Caco-2 (cell line): ENCODE results near the gene CTNND2.

DNA sequence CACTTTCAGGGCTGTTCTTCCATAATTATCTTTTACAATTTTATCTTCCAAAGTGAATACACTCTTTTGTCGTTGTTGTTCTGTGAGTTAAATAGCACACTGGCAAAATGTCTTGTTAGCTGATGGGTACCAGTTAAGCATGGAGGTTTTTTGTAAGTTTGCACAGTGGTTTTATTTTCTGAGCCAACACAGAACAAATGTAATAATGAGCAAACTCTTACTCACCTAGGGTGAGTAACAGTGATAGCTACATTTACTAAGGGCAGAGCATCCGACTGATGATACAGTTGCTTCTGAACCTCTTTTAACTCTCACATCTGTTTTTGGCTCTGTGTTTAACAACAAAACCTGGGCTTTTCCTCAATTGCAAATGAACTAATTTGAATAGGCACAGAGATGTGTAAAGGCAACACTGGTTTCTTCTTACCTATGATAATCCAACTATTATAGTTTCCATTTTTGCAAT, 103.1 kb downstream of the CTNND2 start:
- PRO-cap = no peak
- RRBS = no CpG with 5 or more reads among the region's 2 CpGs

DNA sequence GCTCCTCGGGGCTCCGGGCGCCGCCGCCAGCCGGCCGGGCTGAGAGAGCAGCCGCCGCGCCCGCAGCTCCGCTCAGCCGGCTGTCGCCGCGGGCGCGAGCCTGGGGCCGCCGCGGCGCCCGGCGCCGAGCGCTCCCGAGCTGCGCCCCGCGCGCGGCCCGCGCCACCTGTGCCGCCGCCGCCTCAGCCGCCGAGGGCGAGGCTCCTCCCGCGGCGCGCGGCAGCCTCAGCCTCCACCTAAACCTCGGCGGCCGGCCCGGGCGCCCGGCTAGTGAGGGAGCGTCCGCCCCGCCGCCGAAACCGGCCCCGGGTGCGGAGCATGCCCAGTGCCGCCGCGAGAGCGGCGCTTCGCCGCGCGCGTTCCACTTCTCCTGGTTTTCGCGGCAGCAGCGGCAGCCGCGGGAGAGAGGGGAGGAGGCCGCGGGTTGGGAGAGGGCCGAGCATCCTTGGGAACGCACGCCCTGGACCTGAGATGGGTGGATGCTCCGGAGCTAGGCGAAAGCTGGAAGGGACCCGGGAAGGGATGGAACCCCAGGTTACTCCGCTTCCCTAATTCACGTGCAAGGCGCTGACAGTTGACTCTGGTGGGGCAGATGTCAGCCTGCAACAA, at the start of gene CTNND2:
TSS of gene CTNND2 (minus strand) at position 313 of the 609 bp plus-strand sequence.
- PRO-cap = no peak
- RRBS = 41% methylated on average over 24 of the region's 85 CpGs

DNA sequence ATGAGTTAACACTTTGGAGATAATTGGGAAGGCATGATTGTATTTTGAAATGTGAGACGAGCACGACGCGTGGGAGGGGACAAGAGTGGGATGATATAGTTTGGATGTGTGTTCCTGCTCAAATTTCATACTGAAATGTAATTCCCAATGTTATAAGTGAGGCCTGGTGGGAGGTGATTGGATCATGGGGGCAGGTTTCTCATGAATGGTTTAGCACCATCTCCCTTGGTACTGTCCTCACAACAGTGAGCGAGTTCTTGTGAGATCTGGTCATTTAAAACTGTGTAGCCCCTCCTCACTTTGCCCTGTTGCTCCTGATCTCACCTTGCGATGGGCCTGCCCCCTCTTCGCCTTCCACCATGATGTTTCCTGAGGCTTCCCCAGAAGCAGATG, 721.6 kb upstream of the CTNND2 start:
- PRO-cap = no peak
- RRBS = no CpG with 5 or more reads among the region's 7 CpGs

DNA sequence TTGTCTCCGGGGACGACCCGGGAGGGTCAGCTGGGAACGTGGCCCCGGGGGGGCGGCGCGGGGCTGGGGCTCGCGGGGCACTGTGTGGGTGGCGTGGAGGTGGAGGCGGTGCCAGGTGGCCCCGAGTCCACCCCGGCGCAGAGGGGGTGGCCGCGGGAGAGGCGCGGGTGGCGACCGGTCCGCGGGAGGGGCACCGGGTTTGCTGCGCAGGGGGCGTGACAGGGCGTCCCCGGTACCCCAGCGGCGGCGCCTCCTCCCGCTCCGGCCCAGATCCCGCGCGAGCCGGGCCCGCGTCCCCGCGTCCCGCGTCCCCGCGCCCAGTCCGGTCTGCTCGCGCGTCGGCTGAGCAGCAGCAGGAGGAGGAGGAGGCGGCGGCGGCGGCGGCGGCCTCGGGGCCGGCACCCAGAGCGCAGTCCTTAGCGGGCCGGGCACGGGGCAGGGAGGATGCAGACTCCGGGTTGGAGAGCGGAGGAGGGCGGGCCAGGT, 1.4 kb downstream of the TRIO start:
- PRO-cap = bidirectional peak, plus-strand start at position 320 of the sequence, minus-strand start at position 201 of the sequence
- RRBS = 2% methylated on average over 42 of the region's 65 CpGs

DNA sequence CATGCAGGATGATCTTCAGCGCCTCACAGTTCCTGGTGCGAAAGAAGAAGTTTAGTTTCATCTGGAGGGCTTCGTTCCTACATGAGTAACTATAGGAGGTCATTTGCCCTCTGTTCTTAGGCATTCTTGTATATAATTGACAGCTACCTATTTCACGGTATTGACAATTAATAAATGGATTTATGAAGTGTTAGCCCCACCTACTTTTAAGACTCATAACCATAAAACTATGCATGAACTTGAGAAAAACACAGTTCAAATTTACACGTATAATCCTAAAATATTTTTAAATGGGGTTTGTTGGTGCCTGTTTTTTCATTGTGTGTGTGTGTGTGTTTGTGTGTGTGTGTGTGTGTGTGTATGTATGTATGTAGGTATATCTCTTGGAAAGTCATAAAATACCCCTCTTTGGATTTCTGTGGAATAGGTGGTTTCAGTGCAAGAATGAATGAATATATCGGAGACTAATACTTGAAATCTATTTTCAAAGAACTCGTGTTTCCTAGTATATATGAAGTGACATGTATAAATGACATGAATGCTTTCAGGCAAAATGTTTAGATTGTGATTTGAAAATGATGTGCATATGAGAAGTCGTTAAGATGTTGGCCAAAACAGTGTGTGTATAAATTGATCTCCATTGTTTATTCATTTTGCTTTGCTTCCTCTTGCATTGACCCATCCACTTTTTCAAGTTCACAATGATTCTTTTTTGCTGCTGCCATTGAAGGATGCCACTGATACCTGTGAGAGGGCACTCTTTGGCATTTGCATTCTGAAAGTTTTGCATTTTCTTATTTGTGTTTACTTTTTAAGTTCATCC, 8.1 kb downstream of the TRIO start:
- PRO-cap = no peak
- RRBS = no CpG with 5 or more reads among the region's 8 CpGs

GRCh38 chr5:14211979-14212527, 68.9 kb downstream of the TRIO start:
- PRO-cap = no peak
- RRBS = no CpG with 5 or more reads among the region's 5 CpGs

DNA sequence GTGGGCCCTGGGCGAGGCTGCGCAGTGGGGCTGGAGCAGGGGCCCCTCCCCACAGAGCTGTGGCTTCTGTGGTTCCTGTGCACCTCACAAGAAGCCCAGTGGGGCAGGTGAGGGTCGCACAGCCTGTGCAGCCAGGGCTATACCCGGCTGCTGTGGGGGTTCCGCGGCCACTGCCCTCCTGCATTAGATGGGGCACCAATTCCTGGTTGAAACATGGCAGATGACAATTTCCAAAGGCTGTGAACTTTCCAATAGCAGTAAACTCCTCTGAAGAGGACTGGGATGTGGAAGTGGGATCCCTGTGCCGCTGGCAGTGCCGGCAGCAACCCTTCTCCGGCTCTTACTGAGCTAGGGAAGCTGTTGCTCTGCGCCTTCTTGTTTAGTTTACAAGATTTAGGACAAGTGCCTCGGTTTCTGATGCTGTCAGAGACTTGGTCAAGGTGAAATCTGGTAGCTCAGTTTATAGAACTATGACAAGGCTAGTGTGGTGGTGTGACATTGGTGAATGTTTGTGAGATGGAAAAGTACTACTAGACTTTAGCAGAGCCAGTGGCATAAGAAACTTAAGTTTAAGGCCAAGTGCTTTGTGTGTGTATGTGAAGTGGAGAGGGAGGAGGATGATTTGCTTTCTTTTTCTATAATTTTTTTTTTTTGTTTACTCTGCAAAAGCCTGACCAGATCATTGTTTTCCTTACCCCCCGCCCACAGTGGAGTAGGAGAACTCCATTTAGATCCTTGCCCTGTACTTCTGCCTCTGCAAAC, 75.6 kb downstream of the TRIO start:
- PRO-cap = no peak
- RRBS = no CpG with 5 or more reads among the region's 12 CpGs

DNA sequence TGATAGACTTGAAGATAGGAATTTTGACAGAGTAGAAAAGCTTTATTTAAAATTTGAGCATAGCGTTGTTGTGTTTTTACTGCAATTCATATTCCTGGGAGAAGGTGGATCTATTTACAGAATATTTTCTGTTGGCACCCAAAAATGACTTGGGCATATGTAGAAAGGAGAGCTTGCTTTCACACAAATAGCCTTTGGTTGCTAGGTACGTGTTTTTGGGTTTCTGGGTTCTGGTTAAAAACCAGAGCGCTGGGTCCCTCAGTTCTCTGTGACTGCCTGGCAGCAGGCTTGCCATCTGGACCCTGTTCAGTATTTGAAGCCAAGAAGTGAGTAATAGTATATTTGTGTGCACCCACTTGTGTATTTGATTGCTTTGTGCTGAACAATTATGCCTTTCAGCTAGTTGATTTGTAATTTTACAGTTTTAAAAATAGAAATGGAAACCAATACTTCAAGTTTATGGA, 153.3 kb downstream of the TRIO start:
- PRO-cap = no peak
- RRBS = no CpG with 5 or more reads among the region's 3 CpGs

DNA sequence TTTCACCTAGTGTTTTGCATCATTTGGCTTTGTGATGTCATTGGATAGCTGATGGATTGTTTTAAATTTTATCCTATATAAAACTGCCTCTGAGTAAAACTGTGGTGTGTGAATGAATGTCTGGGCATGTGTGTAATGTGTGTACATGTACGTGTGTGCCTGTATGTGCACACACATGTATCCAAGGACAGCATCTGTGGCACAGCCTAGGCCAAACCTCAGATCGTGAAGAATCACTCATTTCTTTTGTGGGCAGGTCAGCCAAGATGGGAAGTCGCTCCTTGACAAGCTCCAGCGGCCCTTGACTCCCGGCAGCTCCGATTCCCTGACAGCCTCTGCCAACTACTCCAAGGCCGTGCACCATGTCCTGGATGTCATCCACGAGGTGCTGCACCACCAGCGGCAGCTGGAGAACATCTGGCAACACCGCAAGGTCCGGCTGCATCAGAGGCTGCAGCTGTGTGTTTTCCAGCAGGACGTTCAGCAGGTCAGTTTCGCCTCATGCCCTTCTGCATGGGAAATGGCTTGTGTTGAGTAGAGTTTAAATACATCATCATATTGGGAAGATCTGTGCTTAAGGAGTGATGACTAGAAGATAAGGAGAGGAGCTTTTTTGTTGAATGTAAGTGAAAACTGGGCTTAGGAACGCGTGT, 173.2 kb downstream of the TRIO start:
- PRO-cap = no peak
- RRBS = no CpG with 5 or more reads among the region's 15 CpGs

DNA sequence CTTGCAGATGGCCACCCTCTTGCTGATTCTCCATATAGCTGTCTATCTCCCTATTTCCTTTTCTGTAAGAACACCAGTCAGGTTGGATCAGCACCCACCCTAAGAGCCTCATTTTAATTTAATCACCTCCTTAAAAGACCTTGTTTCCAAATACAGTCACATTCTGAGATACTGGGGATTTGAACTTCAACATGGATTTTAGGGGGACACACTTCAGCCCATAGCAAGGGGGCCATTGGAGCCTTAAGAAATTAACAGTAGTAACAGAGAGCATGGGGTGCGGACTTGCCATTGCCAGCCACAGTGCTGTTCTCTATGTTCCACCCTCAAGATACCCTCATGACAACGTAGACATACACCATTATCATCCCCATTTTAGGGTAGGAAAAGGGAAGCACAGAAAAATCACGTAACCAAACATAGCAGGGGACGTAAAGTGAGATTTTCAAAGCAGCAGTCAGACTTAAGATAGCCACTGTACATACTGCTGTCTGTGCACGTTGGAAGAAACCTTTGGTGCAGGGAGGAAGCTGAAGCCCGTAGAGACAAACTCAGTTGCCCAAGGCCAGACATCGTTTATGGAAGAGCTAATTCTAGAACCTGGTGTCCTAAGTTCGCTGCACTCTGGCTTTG, 149.6 kb upstream of the OTULINL start:
- PRO-cap = no peak
- RRBS = no CpG with 5 or more reads among the region's 8 CpGs

DNA sequence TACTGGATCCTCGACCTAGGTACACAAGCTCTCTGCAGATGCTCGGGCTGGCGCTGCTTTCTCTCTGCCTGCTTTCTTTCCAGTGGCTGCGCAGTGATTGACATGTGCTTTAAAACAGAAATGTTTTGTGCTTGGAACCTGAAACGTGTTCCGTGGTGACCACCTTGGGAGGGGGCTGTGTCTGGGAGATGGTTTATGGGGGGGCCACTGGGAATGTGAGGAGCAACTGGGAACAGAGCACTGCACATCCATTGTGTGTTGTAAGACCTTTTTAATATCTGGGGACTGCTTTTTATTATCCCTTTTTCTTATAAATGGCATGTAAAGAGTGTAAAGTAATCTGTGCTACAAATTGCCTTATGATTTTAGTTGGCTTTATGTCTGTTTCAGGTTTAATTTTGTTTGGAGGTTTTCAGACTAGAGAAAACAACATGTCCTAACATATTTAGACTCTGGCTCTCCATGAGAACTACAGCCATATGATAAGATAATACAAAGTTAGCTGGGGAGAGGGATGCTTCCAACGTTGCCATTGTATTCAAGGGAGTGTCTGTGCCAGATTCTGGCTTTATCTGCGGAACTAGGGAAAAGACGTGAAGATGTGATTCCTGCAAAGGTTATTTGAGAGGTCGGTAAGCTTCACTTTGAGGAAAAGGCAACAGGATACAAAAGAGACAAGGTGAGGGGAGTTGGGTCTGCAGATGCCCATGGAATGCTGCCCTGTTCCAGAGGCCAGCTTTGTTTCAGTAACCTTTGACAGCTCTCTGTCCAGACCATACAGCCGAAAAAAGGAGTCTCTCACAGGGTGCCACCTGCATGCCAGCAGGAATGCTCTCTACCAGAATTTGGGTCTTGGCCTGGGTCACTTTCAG, 140.0 kb upstream of the OTULINL start:
- PRO-cap = no peak
- RRBS = no CpG with 5 or more reads among the region's 11 CpGs

GRCh38 chr5:14487574-14488345, 93.8 kb upstream of the OTULINL start:
- PRO-cap = no peak
- RRBS = 95% methylated on average over 8 of the region's 79 CpGs

GRCh38 chr5:14668235-14668857, 3.8 kb downstream of the OTULIN start:
- PRO-cap = no peak
- RRBS = 95% methylated on average over 2 of the region's 7 CpGs

DNA sequence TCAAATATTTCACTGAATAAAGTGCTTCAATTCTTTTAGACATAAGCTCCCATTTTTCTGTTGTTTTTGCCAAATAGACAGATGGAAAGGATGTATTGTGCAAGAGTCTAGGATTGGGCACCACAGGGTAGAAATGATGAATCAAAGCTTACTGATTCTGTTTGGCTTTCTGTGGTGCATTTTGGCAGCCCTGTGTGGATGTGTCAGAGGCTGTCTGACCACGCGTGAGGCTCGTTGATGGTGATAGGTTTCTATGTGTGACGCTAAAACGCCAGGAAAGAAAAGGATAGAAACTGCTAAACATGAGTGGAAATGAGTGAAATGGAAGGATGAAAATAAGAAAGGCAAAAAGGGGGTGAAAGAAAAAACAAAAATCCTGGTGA, 54.6 kb downstream of the ANKH start:
- PRO-cap = no peak
- RRBS = no CpG with 5 or more reads among the region's 5 CpGs

DNA sequence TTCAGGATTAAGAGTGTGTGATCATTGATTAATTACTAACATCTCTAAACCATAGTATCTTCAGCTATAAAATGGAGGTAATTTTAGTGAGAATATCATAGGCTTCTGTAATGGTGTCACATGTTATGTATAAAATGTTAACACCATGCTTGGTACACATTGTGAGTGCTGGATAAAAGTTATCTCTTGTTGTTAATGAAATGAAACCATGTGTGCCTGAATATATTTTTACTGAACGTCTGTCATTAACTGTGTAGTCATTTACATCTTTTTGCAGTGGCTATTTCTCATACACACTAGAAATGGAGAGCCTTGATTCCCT, 31.9 kb downstream of the FBXL7 start:
- PRO-cap = no peak
- RRBS = no CpG with 5 or more reads among the region's 1 CpG

- PRO-cap = no peak
- RRBS = no CpG with 5 or more reads among the region's 5 CpGs
Measured at GRCh38 chr5:15915901-15916643, 263.5 kb downstream of the MARCHF11 start.

- PRO-cap = no peak
- RRBS = no CpG with 5 or more reads among the region's 16 CpGs
Measured at GRCh38 chr5:16180557-16181116, 1.0 kb upstream of the MARCHF11 start.

DNA sequence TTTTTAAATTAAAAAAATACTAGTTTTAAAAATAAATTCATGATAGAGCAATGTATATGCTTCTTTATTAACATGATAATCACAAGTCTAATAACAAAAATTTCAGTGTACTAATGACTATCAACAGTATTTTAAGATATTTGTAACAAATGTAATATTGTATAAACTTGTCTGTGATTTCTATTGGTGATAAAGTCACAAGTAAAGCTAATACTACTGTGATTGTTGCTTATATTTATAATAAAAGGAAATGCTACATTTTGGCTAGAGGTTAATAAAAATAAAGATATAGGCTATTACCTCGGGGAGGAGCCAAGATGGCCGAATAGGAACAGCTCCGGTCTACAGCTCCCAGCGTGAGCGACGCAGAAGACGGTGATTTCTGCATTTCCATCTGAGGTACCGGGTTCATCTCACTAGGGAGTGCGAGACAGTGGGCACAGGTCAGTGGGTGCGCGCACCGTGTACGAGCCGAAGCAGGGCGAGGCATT, 130.4 kb downstream of the ZNF622 start:
- PRO-cap = unidirectional peak, plus-strand start at position 296 of the sequence
- RRBS = no CpG with 5 or more reads among the region's 15 CpGs

GRCh38 chr5:16467275-16467979, 1.8 kb upstream of the ZNF622 start:
- PRO-cap = no peak
- RRBS = no CpG with 5 or more reads among the region's 1 CpG

DNA sequence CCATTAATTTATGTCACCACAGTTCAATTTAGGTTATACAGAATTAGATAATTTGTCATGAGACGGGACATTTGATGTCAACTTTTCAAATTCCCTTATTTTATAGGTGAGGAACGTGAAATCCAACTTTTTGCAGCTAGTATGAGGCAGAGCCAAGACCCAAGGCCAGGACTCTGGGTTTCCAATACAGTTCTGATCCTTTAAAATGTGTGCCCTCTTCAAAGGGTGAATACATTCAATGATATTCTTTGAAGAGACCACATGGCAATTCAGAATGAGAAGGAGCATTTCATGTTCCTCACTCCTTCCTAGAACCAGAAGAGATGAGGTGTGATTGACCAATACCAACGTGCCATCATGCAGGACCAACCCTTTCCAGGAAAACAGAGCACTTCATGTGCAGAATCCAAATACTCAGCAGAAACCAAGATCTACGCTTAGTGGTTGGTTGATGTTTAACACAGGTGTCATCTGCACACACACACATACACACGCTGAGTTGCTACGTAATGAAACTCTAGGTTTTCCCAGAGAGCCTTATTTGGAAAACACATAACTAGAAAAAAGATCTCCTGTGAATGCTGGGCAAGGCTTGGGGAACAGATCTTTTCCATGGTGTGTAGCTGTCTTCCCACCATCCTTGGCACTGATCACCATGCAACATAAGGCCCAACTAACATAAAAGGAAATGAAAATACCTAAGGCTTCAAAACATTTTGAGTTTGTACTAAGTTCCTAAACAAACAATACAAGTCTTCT, 21.0 kb upstream of the ZNF622 start:
- PRO-cap = no peak
- RRBS = no CpG with 5 or more reads among the region's 6 CpGs